Temporal lobe (tissue), 2 donors: Measurements from ENCODE around the genes CCNI2 and SHROOM1.

GRCh38 chr5:132476752-132477920, 13.4 kb downstream of the IRF1 start:
- RAMPAGE, long total RNA, result no peak

- RAMPAGE, long total RNA, result no peak
Observed at GRCh38 chr5:132485374-132486188, 5.0 kb downstream of the IRF1 start.

DNA sequence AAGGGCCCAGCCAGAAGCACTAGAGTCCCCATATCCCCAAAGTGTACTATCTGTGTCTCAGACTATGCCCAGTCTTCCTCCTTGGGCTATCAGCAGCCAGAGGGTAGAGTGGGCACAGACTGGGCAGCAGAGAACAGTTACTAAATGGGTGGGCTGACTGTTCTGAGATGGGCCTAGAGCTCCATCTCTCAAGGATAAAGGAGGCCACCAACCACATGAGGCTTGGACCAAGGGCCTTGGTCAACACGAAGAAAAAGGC, 3.3 kb downstream of the IRF1 start:
- RAMPAGE, long total RNA, result no peak

DNA sequence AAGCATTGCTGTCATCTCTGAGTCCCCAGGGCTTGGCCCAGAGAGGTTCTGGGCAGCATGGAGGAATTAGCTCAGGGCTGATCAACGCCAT, 1.1 kb upstream of the IRF1 start:
- RAMPAGE, long total RNA, result no peak

DNA sequence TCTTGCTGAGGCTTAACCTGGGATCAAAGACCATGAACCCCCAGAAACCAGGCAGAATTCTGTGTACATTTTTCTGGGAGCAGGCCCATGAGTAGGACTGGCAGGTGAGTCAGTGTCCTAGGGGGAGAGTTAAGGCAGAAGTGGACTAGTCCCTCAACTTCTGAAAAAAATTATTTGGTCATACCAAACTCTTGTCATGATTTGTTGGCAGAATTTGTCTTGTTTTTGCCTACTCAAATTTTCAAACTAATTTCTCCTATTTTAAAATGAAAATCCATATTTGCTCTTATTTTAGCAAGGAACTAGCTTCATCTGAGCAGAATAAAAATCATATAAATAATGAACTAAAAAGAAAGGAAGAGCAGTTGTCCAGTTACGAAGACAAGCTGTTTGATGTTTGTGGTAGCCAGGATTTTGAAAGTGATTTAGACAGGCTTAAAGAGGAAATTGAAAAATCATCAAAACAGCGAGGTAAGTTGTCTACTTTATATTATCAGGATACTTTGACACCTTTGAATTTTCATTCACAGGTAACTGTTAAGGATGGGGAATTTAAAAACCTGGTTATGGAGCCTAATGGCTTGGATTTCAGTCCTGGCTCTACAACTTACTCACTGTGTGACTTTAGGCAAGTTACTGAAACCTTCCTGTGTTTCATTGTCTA, 37.9 kb downstream of the RAD50 start:
- RAMPAGE, long total RNA, result no peak

DNA sequence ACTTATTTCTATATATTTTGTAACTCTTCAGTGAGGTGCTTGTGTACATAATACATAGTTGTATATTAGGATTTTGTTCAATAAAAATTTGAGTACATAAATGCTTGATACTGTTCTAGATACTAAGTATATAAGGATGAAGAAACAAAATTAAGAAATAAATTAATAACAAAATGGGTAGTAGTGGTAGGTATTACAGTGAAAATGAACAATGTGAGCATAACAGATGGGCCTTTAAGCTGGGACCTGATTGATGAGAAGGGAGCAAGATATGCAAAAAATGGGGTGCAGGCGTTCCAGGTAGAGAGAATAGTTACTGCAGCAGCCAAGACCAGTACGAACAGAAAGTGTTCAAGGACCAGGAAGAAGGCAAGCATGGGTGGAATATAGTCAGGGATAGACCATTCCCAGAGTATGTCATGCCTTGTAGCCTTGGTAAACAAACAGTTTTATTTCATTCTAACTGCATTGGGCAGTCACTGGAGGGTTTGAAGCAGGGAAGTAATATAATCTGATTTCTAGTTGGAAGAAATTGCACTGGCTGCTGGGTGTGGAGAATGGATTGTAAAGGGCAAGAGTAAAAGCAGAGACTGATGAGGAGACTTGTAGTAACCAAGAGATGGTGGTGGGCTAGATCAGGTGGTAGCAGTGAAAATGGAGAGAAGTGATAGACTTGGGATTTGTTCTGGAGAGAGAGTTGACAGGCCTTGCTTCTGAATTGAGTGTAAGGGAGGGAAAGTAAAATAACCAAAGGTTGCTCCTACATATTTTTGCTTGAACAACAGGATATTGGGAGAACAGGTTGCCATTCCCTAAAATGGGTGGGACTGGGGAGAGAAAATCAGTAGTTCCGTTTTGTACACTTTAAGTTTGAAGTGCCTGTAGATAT, 30.5 kb upstream of the IL13 start:
- RAMPAGE, long total RNA, result no peak

- RAMPAGE, long total RNA, result no peak
Observed at GRCh38 chr5:132746875-132747700, at the start of gene CCNI2. TSS of gene CCNI2 (plus strand) at chr5:132747426.

DNA sequence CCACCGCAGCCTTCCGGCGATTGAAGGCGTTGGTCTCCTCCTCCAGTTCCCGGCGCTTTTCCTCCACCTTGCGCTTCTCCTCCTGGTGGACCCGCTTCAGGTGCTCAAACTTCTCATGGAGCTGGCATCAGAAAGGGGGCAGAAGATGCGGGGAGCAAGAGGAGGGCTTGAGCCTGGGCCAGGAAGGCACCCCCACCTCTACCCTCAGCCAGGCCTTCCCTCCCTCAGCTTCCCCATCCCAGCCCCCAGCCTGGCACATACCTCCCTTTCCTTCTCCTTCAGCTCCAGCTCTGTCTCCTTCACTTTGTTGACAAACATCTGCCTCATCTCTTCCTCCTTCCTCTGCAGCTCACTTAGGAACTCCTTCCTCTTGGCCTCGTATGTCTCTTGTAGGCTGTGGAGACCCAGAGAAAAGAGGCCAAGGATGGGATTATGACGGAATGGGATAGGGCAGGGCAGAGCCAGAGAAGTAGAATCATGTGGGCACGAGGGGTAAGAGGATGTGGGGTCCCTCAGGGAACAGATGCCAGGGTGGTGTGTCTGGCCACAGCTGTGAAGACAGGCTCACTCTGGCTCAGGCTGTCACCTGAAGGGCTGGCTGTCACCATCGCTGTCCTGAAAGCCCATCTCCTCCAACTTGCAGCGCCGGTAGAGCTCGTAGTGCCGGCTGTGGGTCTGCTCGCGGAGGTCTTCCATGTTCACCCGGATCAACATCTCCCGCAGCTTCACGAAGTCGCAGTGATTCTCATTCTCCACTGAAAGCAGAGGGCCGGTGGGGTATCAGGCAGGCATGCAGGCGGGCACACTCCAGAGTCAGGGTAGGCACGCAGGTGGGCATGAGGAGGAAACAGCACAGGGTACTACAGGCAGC, 13.9 kb downstream of the CCNI2 start:
- RAMPAGE, long total RNA, result no peak

DNA sequence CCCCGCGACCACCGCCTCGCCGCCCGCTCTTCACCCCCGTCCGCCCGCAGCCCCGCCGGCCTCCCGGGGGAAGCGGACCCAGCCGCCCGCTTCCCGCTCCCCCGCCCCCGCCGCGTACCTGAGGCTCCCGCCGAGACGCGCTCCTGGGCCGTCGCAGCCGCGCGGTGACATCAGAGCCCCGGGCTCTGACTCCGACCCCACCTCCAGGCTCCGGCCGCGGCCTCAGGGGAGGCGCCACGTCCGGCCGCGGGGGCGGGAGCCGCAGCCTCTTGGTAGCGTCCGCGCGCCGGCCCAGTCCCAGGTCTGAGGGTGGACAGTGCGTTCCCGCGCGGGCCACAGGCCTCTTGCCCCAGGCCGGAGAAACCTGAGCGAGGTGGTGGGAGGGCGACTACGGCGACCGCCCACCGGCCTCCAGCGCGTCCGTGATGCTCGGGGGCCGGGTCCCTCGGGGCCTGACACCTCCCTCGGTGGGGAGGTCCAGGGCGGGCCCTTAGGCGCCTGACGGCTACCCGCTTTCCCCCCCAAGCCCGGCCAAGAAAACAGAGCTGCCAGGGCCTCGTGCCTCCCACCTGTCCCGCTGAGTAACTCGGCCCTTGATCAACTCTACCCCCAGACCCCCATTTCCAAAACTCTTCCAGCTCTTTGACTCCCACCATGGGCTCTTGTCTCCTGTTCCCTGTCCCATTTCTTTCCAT, at the start of gene SHROOM1:
SHROOM1 (minus strand) TSS at position 172 of the 695 bp plus-strand sequence.
- RAMPAGE, long total RNA, result no peak

- RAMPAGE, long total RNA, result no peak
Observed at GRCh38 chr5:132915669-132915914, 42.1 kb downstream of the LEAP2 start.

DNA sequence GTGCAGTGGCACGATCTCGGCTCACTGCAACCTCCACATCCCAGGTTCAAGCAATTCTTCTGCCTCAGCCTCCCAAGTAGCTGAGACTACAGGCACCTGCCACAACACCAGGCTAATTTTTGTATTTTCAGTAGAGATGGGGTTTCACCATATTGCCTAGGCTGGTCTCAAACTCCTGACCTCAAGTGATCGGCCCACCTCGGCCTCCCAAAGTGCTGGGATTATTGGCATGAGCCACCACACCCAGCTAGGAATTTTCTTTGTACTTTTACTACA, 11.9 kb downstream of the AFF4 start:
- RAMPAGE, long total RNA, result no peak

GRCh38 chr5:133322603-133322890, 270.7 kb downstream of the HSPA4 start:
- RAMPAGE, long total RNA, result no peak

- RAMPAGE, long total RNA, result no peak
Observed at GRCh38 chr5:133956498-133957036, 11.9 kb downstream of the C5orf15 start.

- RAMPAGE, long total RNA, result no peak
Observed at GRCh38 chr5:133993844-133994556, 10.8 kb downstream of the VDAC1 start.

DNA sequence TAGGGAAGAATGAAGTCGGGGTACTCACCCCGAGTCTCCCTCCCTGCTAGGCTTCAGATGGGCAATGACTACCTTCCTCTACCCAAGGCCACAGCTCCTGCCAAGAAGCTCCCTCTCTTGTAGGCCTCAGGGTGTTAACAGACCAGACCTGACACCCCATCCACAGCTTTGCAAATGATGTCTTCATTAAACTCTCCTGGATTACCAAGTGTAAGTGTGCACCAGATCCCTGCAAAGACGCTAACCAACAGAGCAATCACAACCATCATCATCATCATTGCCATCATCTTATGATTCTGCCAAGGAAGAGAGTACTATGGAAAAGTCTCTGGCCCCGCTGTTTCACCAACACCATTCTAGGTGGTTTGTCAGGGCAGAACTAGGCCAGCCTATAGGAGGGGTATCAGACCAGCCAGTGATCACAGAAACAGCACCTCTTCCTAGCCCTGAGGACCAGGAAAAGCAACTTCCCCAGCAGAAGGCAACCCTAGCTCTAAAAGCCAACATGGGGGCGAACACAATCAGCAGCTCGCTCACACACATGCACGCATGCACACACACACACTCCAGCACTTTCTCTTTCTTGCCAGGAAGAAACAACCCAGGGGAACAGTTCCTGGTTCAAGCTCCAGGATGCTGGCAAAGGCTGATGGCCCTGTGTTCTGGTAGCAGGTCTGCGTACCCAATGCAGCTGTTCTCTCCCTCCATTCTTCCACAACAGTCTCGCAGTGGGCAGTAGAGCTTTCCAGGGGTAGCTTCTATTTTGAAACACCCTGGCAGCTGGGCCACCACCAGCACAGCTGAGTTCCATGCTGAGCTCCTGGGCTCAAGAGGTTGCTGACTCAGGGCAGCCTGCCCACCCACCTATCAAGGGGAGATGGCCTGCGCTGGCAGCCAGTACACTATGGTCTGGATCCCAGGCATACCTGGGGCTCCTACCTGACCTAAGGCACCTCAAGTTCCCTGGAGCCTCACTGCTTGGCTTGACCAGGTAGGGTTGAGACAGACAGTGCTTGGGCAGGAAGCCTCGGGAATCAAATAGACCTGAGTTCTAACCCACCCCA, 4.9 kb downstream of the VDAC1 start:
- RAMPAGE, long total RNA, result no peak

DNA sequence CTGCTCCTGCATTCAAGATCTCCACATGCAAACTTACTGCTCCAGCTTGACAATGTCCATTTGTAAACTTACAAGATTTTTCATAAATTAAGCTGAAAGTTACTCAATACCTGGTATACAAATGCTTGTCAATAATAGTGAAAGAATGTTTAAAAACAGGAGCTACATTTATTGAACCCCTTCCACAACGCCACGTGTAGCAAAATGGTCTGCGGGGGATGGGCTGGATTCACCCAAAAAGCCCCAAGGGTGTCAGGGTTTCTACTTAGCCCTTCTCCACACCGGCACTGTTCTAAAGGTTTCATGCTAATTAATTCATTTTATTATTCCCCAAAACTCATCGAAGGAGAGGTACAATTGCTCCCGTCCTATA, 1.4 kb downstream of the VDAC1 start:
- RAMPAGE, long total RNA, result no peak

DNA sequence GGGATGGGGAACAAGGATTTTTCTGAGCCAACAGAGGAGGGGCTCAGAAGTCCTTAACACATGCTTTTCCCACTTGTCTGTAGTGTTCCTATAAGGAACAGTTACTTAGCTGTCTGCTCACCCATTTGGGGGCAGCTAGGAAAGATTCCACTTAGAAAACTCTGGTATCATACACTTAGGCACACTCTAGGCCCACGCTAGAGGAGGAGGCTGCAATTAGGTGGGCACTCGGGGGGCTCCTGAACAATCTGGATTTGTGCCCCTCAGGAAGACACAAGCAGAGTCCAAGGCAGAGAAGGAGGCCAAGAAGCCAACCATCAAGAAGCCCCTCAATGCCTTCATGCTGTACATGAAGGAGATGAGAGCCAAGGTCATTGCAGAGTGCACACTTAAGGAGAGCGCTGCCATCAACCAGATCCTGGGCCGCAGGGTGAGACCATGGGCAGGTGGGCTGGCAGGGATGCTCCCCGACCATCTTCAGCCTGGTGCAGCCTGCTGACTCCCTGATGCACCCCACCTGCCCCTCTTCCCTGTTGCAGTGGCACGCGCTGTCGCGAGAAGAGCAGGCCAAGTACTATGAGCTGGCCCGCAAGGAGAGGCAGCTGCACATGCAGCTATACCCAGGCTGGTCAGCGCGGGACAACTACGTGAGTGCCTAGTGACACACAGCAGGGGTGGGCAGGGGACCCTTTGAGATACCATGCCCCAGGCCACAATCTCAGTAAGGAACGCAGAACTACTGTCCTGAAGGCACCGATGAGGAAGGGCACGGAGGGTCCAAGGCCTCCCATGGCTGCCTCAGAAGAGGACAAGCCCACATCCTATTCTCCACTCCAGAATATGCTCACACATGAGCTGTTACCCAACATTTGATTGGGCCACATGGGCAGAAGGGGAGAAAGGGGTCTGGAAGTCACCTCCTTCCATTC, 28.2 kb downstream of the TCF7 start:
- RAMPAGE, long total RNA, result no peak

DNA sequence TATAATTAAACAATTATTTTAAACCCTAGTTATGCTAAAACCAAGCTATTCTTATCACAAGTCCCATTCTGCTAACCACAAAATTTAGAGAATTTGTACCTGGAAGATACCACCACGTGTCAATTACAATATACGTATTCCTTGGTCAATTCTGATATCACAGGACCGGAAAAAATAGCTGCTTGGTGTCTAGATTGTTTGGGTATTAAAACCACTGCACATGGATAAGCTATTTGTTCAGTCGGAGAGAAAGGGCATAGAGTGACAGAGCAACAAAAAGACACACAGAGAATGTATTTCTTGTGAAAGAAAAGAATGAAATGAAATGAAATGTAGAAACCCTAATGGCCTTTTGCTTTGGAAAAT, 19.0 kb upstream of the SKP1 start:
- RAMPAGE, long total RNA, result no peak

- RAMPAGE, long total RNA, result no peak
Observed at GRCh38 chr5:134241963-134242535, 16.2 kb upstream of the PPP2CA start.

DNA sequence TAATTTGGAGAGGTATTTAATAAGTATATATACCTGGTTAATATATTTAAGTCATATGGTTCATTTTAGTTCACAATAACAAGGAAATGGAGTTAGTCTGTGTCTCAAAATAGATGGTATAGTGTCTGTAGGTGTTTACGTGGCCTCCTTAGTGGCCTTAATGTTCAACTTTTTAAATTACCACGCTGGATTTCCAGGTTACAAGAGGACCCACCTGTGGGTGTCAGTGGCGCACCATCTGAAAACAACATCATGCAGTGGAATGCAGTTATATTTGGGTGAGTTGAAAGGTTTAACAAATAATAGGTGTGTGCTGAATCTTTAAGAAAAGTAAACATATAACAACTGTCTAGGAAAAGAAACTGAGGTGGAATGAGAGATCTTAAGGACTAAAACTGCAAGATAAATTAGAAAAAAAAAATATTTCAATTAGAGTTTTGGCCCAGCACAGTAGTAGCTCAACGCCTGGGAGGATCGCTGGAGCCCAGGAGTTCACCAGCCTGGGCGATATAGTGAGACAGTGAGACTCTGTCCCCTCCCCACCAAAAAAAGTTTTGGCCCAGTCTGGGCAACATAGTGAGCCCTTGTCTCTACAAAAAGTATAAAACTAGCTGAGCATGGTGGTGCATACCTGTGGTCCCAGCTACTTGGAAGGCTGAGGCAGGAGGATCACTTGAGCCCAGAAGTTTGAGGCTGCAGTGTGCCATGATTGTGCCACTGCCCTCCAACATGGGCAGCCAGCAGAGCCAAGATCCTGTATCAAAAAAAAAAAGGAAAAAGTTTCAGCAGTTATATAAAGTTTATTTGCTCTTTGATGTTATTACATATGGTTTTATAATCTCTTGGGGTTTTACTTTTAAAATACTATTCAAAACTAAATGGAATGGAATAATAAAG, 3.1 kb downstream of the UBE2B start:
- RAMPAGE, long total RNA, result no peak